Measurements from ENCODE around the genes PIGV and WDTC1.

DNA sequence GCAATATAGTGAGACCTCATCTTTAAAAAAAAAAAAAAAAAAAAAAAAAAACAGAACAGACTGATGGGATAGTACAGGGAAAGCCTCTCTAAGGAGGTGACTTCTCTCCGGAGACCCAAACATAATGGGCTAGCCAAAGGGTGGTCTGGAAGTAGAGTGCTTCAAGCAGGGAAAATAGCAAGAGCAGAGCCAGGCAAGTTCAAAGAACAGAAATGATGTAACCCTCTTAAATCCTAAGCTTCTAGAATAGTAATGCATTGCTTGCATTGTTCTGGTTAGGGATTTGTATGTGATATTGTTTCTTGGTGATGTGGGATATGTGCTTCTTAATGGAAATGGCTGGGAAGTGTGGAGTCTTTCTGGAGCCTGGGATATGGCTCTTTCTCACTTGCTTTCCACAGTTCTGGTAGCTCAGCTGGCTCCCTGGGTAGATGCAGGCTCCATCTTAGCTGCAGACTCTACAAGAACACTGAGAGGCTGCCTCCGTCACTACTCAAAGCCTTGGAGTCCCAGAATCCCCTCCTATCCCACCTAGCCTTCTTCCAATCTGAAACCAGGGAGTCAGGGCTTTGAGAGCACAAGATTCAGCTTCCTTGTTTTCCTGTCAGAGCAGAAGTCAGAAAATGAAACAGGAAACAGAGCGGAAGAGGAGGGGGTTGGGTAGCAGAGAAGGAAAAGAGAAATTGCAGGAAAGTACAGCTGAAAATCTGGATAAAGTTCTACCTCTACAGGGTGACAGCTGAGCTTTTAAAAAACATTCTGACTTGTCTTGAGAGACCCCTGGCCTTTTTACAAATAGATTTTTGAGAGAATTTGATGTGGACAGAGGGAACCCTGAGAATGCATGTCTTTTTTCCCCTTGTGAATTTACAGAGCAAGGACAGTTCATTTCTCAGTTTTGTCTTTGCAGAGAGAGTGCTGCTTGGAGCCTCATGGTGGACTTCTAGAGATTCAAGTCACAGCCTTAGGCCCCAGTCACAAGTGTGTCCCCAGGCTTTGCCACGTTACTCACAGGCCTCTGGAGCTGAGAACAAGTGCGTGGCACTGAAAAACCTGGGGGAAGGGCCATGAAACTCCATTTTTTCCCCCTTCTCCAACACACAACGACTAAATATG is 1.7 kb upstream of the PIGV start:
- PRO-cap, result unidirectional peak, plus-strand start at position 666 of the sequence

DNA sequence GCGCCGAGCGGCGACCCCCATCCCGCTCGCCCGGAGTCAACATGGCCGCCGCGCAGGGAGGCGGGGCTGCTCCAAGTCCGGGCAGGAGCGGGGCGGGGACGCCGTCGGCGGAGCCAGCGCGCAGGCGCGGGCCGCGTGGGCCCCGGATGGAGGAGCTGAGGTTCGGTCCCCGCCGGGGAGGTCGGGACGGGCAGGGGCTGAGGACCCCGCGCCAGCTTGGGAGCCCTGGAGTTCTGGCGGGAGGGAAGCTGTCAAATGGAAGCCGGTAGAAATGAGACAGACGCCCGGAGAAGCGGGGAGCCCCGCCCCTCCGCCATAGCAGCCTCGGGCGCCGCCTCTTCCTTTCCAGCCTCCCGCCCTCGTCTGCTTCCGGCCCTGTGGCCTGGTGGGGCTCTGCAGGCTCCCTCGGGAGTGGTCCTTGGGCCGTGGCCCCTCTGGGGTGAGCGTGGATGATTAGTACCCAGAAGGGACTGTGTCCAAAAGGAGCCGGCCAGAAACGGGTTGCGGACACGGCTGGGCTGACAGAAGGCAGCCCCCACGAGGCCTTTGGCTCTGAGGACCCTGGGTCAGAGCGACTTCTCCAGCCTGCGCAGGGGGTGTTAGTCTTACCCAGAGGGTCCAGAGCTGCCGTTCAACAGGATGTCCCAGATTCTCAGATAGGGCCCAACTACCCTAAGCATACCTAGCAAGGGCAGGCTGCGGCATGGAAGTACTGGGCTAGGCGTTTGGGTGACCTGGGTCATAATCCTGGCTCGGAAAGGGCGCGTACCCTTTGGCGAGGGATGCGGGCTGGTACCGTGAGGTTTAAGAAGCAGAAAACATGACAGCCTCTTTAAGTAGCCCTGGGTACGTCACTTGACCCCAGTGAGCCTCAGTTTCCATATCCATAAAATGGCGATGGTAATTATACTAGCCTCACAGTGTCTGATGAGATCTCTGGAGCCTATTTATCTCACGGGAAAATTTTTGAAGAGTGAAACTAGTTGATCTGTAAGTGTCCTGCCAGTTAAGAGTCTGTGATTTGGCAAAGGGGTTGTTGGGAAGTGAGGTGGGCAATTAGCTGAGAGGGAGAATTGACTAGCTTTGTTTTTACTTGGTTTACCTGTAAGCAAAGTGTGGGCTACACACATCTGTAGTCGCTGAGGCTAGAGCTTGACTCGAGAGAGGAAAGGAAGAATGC is at the start of gene PIGV:
TSS of gene PIGV (plus strand) at position 121 of the 1,180 bp plus-strand sequence.
- PRO-cap, result bidirectional peak, plus-strand start at position 368 of the sequence, minus-strand start at position 38 of the sequence; unidirectional peak, minus-strand start at position 806 of the sequence

GRCh38 chr1:26856946-26857934 is 5.7 kb upstream of the SFN start:
- PRO-cap, result no peak

- PRO-cap, result no peak
These were observed 1.3 kb upstream of the SFN start for GRCh38 chr1:26861623-26862130.

DNA sequence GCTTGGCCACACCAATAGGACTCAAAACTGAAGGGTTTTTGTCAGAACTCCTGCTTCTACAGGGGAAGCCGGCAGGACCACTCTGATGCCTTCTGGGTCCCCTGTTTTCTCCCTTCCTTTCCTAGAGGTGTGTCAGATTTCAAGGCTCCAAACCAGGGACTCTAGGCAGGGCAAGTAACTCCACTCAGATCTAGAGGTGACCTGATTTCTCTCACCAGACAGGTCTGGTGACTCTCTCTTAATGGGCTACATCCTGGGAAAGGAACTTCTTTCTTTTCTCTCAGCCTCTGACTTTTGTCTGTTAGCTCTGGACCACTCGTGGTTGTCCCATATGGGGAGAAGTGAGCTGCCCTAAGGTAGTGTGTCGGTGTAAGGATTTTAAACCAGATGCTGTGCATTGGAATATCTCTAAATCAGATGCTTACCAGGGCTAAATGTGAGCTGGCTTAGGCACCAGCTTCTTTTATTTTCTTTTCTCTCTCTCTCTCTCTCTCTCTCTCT is 4.9 kb downstream of the SFN start:
- PRO-cap, result no peak

DNA sequence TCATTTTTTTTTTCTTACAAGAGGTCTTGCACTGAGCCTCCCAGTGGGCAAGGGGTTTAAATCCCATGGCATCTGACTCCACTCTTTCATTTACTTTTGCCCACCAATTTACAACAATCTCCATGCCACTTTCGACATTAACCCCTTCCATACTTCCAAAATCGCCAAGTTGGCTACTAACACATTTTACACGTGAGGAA is 894 bp downstream of the GPN2 start:
- PRO-cap, result no peak

GRCh38 chr1:26910093-26911040 is 3.4 kb downstream of the NR0B2 start:
- PRO-cap, result no peak

GRCh38 chr1:27005571-27006100 is 7.0 kb downstream of the TENT5B start:
- PRO-cap, result no peak

GRCh38 chr1:27136031-27136574 is 18.8 kb downstream of the SLC9A1 start:
- PRO-cap, result no peak

- PRO-cap, result no peak
These were observed 16.2 kb downstream of the SLC9A1 start for GRCh38 chr1:27138308-27139518.

- PRO-cap, result no peak
These were observed 665 bp downstream of the SLC9A1 start for GRCh38 chr1:27154235-27154685.

DNA sequence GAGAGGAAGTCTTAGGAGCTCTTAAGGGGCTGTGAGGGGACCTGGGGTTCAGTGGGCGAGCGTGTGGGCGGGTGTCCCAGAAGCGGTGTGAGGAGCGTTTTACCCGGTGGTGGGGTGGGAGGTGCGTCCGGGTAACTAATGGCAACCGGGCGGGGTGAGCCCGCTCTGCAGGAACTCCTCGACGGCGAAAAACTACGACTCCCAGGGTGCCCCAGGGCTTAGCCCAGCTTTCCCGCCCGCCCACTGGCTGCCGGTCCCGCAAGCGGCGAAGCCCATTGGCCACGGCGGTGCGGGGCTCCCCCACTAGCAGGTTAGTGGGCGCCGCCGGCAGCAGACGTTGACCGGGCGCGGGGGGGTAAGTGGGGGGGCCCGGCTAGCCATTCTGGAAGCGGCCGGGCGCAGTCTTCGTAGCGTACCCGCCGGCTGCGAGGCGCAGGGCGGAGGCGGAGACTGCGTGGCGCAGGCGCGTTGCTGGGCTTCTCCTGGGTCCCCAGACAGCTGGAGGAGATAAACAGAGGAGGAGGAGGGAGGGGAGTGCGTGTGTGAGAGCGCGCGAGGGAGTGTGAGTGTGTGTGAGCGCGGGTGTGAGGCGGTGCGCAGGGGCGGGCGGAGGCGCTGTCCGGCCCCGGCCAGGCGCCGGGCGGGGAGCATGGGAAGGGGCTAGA is at the start of gene WDTC1:
TSS of gene WDTC1 (plus strand) at position 474 of the 665 bp plus-strand sequence.
- PRO-cap, result unidirectional peak, plus-strand start at position 514 of the sequence

DNA sequence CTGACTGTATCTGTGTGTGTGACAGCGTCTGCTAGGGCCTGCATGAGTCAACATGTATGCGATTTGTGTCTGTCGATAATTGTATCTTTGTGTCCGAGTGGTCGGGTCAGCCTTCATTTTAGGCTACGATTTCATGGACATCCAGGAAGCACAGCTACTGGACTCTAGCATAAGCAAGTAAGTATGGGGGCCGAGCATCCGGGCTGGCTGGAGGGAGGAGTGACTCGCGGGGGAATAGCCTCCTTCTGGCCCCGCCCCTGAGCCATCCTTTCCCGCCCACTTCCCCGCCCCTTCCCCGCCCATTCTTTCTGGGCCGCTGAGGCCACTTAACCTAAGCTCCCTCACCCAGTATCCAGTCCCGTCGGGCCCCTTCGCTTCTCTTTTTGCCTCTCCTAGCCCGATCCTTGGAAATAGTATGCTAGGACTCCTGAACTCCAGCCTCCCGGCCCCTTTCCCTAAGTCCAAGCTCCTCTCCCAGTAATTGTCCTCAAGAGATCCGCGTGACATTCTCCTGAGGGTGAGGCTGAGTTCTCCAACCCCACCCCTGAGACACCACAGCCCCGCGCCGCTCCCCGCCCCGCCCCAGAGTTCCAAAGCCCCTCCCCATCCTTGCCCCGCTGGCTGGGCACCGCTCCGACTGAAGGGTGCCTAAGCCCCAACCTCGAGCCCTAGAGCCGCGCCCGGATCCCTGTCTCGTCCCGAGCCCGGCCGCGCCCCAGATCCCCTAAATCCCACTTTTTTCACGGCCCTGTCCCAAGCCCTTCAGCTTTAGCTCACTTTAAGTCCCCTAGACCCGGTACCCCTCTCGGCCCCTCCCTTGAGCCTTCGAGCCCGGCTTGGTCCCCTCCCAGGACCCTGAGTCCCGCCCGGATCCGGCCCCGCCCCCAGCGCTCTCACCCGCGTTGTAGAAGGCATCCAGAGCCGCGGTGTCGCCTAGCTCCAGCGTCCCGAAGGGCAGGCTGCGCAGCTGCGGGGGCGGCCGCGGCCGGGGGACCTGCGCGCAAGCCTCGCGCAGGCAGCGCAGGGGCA is 1.1 kb downstream of the MAP3K6 start:
- PRO-cap, result unidirectional peak, plus-strand start at position 348 of the sequence; bidirectional peak, plus-strand start at position 651 of the sequence, minus-strand start at position 546 of the sequence; bidirectional peak, plus-strand start at position 896 of the sequence, minus-strand start at position 827 of the sequence

- PRO-cap, result no peak
These were observed 28.3 kb upstream of the WASF2 start for GRCh38 chr1:27517988-27518859.

DNA sequence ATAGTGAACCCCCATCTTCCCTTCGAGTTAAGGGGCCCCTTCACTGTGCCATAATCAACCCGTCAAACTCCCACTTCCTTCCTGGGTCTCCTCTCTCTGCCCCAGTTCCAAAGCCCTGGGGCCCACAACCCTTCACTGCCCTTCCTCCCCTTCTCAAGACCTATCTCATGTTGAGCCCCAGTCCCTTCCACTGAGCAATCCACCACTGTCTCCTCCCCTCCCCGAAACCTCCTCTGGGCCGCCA is 42.1 kb upstream of the WASF2 start:
- PRO-cap, result no peak

DNA sequence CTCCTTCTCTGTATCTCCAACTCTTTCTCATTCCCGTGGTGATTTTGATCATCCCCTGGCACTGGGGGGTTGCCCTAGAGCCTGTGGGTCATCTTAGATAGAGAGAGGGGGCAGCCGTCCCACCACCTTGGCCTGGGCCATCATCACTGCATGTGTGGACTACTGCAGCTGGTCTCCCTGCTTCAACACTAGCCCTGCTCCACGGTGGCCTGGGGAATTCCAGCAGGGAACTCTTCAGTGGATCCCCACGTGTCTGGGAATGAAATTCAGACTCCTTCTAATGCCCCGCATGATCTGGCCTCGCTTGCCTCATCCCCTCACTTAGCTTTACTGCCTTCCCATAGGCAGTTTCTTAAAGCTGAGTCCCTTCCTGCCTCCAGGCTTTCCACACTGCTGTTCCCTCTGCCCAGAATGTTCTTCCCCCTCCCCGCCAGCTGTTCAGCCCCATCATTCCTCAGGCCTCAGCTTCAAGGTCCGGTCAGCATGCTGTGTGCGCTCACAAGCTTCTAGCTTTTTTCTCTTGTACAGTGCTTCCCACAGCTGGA is 54.7 kb upstream of the WASF2 start:
- PRO-cap, result no peak

GRCh38 chr1:27545186-27545619 is 55.2 kb upstream of the WASF2 start:
- PRO-cap, result unidirectional peak, minus-strand start at chr1:27545431

GRCh38 chr1:27560121-27560746 is 43.7 kb downstream of the AHDC1 start:
- PRO-cap, result no peak

GRCh38 chr1:27575485-27576478 is 28.2 kb downstream of the AHDC1 start:
- PRO-cap, result bidirectional peak, plus-strand start at chr1:27575591, minus-strand start at chr1:27575571; bidirectional peak, plus-strand start at chr1:27575975, minus-strand start at chr1:27576012

DNA sequence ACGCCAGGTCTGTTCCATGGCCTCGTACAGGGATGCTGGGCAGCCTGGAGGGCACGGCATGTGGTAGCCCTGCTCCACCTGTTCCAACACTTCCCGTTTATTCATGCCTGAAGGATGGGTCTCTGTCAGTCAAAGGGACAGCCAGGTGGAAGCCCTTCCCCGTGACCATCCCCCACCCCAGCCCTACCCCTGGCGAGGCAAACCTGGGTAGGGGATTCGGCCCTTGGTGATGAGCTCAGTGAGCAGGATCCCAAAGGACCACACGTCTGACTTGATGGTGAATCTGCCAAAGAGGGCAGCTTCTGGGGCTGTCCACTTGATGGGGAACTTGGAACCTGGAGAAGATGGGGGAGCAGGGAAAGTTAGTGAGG is 9.1 kb upstream of the AHDC1 start:
- PRO-cap, result no peak